WTC11 (cell line): ENCODE measurements around the gene IL5.

- PRO-cap = no peak
These were observed 40.0 kb upstream of the CDC42SE2 start for GRCh38 chr5:131223862-131224337.

- PRO-cap = no peak
These were observed 111.5 kb downstream of the CDC42SE2 start for GRCh38 chr5:131375187-131375818.

DNA sequence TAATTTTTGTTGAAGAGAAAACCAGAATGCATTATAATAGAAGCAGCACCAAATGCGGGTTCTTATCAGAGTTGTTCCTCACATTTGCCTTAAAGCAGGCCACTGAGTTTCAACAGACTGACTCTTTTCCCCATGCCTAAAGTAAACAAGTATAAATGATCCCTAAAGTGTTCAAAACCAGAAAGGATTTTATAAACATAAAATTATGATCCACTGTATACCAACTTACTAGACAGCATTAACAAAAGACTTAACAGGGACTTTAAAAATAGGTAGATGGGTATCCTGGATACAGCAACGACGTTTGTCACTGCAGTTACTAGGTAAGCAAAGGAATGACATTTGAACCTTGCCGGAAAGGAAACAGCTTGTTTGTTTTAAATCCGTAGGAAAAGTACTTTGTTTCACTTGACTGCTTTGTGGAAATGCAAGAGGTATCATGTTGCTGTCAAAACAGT is 122.8 kb downstream of the CDC42SE2 start:
- PRO-cap = no peak

DNA sequence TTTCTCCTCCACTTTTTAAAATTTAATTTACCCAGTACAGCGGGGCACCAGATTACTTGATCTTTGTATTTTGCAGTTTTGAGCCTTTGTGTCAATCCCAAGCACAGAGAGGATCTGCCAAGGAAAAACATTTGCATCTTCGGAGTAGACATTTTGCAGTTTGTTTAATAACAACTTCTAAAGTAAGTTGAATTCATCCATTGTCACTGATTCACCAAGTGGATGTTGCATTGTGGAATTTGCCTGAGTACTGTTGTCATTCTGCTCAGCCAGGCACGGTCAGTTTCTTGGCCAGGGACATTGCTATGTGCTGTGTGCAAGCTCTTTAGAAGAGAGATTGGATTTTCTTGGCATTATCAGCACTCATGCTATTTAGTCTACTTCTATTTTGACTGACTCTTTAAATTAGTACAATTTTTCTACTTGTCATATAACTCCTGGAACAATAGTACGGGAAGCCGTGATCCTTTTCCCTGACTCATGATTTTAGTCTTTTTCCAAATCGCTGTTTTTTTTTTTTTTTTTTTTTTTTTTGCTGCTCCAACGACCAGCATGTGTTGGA is 129.5 kb downstream of the CDC42SE2 start:
- PRO-cap = no peak

DNA sequence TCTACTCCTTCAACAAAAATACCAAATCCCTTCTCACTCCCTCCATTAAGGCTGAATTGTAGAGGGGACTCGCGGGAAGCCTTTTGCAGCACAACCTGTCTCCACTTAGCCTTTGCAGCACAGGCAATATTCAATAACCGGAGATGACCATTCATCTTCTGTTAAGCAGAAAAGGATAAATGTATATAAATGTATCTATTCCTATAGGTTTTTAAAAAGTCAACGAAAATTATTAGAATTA is 142.5 kb downstream of the RAPGEF6 start:
- PRO-cap = no peak

GRCh38 chr5:131507953-131508465 is 127.0 kb downstream of the RAPGEF6 start:
- PRO-cap = no peak

DNA sequence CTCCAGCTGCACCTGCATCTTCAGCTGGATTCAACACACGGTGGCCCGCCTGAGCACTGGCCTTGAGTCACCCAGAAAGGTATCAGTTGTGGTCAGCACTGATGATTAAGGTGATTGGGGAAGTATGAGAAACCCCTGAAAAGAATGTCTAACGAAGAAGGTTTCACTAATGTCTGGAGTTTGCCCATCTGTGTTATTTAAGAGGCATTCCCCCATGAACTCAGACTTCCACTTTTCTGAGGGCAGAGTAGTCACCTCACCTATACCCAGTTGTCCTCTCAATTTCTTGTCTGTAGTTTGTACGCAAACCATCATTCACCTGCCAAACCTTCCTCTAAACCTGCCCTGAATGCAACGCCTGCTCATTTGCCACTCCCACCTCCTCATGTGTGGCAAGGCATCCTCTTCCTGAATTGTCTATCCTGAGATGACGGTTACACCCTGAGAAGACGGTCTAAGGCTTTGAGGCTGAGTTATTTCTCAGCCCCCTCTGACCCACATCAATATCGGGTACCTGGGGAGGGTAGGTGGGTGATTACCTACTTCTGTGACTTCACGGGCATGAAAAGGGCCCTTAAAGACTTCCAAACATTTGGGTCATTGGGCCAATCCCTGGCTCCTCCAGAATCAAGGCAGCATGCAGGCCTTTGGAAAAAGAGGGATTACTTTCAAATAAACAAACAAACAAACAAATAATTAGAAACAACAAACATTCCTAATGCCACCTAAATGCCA is 27.3 kb downstream of the CSF2 start:
- PRO-cap = no peak

GRCh38 chr5:132180813-132181549 is 46.7 kb downstream of the P4HA2 start:
- PRO-cap = no peak

DNA sequence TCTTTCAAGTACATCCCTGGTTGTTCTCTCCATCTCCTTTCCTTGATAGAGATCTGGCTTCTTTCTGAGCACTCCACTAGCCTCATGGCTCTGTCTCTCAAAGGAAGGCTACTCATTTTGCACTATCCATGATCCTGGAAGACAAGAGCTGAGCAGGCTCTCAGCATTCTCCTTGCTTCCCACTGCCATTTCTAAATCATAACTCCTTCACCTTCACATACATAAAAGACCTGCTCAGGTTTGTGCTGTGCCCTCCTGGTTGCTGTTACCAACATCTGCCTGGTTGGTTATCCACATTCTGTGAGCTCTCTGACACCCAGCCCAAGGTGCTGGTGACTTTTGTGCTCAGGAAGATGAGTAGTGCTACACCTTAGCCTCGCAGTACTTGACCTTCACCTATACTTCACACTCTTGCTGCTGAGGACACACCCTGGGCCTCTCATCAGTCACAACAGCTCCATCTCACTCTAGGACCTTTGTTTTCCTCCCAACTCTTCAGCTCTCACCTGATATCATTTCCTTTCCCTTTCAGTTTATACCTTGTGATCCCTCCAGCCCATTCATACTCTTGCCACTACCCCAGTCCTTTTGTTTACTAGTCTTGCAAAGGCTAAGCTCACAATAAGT is 10.8 kb upstream of the SLC22A5 start:
- PRO-cap = no peak

- PRO-cap = no peak
These were observed 634 bp upstream of the SLC22A5 start for GRCh38 chr5:132368963-132369189.

DNA sequence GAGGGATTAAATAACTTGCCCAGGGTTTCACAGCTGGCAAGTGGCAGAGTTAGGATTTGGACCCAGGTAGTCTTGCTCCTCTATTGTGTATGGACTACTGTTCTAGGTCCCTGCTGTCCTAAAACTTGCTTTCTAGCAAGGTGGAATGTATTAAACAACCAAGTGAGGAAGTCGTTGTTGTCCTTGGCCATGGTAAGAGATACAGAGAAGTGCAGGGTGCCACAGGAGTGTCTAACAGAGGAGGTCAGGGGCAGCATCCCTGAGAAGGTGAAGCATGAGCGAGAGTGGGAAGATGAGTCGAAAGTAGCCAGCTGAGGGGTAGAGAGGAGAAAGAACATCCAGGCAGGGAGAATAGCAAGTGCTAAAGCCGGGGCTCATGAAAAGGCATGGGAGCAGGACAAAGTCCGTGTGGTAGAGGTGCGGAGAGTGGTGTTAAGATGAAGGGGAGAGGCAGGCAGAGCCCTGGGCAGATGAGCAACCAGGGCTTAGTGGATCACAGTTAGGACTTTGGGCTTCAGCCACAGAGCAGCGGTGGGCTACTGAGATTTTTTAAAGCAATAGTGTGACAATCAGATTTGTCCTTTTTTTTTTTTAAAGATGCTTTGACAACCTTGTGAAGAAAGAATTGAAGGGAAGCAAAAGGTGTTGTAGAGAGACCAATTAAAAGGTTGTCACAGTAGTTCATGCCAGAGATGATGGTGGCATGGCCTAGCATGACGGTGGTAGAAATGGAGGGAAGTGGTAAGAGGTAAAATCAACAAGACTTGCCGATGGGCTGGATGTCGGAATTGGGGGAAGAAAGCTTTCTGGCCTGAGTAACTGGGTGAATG is 10.6 kb downstream of the SLC22A5 start:
- PRO-cap = no peak

DNA sequence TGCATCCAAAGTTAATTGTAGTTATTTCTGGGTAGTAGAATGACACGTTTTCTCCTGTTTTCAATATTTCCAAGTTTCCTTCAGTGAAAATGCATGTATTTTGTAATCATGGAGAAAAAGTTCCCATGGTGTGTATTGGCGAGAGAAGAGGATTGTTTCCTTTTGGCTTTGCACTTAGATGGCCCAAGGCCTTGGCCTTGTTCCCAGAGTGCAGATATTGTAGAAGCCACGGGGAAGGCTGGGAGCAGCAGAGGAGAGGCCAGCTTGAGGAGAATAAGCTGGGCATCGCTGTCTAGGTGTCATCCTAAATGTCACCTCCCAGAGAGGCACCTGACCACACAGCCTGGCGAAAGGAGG is 43.9 kb downstream of the IRF1 start:
- PRO-cap = no peak

DNA sequence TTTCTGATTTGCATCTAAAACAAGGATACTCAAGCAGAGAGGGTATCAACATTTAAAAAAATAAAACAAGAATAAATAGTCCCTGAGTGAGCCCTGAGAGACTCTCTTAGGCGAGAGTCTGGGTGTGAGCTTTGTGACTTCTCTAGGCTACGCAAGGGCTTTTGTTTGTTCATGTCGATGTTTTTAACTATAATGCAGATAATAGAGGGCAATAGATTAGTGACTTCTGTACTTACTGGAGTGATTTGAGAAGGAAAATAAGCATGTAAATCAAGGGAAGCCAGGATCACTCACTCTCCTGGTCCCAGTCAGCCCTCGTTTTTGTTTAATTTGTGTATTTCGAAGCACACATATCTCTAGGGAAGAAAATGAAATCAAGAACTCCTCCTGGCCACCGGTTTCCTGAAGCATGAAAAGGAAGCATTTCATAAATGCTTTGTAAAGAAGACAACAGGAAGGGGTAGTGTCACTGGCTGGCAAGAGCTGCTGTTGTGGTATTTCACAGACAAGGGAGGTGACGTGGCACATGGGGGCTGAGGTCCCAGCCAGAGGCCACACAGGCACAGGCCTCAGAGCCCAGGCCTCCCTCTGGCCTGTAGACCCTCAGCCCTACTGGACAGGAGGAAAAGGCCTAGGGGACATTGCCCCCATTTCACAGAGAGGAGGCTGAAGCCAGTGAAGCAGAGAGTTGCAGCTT is 34.2 kb downstream of the IRF1 start:
- PRO-cap = no peak

- PRO-cap = no peak
These were observed 30.4 kb downstream of the IRF1 start for GRCh38 chr5:132459974-132460794.

DNA sequence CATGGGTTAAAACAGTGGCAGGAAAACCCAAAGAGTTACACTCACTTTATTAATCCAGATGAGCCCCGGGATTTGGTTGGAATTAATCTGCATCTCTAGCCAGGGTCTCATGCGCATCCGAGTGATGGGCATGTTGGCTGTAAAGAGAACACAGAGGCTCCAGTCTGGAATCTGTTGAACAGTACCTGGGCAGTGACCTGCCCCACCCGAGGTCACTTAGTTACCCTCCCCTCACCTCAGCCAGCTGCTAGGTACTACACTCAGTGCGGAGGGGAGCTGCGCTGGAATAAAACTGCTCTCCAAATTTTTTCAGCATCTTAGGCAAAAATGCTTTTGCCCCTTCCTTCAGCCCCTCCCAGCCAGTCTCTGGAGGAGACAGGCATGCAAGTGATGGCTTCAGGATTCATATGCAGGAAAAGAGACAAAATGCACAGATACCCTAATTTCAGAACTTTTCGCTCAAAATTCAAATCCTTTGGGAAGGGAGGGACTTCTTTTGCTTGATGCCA is 1.2 kb downstream of the IRF1 start:
- PRO-cap = no peak

DNA sequence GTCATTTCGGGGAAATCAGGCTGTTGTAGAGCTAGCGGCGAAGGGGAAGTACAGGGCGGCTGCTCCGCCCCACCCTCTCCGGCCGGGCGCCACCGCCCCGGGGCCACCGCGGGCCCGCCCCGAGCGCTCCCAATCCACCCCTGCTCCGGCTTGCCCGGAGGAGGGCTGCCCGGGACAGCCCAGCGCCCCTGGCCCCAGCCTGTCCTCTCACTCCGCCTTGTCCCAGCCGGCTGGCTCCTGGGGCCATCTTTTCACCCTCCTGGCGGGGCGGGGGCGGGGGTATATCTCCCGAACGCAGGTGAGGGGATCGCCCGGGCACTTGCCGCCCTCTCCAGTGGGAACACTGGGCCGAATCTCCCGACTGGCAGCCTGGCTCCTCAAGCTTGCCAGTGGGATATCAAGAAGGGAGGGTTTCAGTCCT is 321 bp upstream of the IRF1 start:
- PRO-cap = bidirectional peak, plus-strand start at position 137 of the sequence, minus-strand start outside the sequence

DNA sequence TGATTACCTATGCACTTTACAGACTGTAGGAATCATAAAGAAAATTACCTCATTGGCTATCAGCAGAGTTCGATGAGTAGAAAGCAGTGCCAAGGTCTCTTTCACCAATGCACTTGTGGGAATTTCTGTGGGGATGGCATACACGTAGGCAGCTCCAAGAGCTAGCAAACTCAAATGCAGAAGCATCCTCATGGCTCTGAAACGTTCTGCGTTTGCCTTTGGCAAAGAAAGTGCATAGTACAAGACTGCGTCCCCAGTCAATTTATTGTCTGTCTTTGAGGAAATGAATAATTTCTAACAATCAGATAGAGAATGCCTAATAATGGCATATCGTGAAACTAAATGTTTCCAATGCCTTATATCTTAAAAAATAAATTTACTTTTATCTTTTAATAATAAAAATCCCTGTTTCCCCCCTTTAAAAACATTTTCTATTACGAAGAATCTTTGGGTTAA is at the start of gene IL5:
IL5 (minus strand) TSS at position 236 of the 456 bp plus-strand sequence.
- PRO-cap = no peak

GRCh38 chr5:132627247-132628135 is 30.5 kb upstream of the IL13 start:
- PRO-cap = no peak

- PRO-cap = no peak
These were observed 3.4 kb downstream of the IL4 start for GRCh38 chr5:132677175-132677663.

- PRO-cap = no peak
These were observed 2.6 kb downstream of the CCNI2 start for GRCh38 chr5:132749887-132750115.